Paraaortic lymph node (tissue), 1 donor: ENCODE data around the genes MXRA8, TMEM88B and MMP23B.

DNA sequence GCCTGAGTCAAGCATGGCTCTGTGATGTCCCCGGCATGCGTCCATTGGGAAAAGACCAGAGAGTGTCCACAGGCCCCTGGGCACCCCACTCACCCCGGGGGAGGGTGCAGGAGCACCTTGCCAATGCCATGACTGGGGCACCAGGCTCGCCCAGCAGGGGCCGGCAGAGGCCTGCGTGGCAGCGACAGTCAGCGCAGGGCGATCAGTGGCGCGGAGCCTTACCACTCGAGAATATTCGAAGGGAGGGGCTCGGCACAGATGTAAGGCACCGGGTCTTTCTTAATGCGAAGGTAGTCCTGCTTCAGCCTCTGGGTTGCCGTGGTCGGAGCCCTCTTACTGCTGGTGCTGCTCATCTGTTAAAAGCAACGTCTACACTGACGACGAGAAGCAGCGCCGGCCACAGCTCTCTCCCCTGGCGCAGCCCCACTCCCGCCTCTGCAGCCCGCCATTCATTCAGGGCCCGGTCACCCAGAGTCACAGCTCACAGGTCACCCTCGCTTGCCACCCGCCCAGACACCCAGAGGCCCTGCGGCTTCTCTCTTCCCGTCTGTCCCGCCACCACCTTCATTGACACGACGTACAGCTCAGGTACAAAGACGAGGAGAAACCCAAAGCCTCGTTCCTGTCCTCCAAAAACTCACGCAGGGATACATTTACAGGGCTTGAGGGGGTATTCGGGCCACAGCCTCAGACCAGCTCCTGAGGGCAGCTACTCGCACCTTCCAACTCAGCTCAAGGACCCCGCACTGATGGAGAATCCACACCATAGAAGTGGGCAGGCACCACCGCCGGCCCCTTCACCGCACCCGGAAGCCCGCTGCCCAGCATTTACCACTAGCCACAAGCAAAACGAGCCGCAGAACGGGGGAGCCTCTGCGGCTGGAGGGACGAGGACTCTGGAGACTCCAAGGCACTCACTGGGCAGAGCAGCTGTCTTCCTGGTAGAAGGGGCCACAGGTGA lies 5.7 kb downstream of the UBE2J2 start:
- PRO-cap, result no peak

GRCh38 chr1:1270808-1271589 lies 2.7 kb downstream of the UBE2J2 start:
- PRO-cap, result no peak

GRCh38 chr1:1333433-1333582 lies 2.2 kb downstream of the TAS1R3 start:
- PRO-cap, result no peak

DNA sequence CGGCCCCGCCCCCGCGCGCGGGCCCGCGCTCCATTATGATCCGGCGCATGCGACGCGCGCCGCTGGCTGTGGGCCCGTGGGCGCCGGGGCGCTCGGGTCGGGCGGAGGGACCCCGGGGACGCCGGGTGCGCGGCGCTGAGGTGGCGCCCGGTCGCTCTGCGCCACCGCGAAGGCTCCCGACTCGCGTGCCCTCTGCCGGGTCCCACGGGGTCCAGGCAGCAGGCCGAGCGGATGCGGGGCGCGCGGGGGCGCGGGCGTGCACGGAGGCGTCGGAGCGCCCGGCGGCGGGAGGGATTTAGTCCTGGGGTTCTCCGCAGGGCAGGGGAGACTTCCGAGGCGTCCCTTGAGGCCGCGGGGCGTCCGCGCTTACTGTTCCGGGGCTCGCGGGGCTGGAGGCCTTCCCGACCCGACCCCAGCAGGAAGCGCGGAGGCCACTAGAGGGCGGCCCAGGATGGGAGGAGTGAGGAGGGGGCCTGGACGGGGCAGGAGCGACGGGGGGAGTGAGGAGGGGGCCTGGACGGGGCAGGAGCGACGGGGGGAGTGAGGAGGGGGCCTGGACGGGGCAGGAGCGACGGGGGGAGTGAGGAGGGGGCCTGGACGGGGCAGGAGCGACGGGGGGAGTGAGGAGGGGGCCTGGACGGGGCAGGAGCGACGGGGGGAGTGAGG lies 437 bp upstream of the DVL1 start:
- PRO-cap, result bidirectional peak, plus-strand start at position 69 of the sequence, minus-strand start outside the sequence

- PRO-cap, result unidirectional peak, minus-strand start at chr1:1358236; unidirectional peak, minus-strand start at chr1:1358528
Measured at GRCh38 chr1:1357699-1358942, at the start of gene MXRA8. Gene MXRA8, minus strand, starts transcription at chr1:1358555.

DNA sequence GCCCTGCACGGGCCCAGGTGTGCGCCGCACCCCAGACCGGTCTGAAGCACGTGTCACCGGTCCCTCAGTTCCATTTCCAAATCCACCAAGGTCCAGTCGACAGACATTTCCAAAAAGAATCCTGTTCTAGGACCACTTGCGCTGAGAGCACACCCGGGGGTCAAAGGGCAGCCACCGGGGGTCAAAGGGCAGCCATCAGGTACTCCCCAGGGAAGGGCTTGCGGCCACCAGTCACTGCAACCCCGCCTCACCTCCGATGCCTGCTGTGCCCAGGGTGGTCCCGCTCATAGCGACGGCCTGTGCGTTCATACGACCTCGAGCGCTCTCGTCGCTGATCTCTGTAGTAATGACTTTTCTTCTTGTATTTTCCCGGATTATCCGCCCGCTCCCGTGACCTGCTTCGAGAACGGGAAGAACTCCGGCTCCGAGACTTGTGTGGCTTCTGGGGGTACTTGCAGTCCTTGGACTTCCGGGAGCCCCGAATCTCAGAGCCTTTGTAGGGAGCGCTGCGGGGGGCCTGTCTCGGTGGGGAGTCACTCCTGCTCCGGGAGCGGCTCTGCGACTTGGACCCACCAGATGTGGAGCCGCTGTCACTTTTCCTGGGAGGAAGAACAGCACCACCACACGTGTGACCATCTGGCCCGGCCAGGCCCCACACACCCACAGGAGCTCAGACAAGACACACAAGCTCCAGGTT lies 12.0 kb downstream of the CCNL2 start:
- PRO-cap, result no peak

GRCh38 chr1:1425599-1426516 lies at the start of gene TMEM88B:
Gene TMEM88B, plus strand, starts transcription at chr1:1425871.
- PRO-cap, result no peak

GRCh38 chr1:1544806-1545167 lies 4.4 kb upstream of the TMEM240 start:
- PRO-cap, result no peak

GRCh38 chr1:1562949-1563368 lies 11.7 kb downstream of the SSU72 start:
- PRO-cap, result no peak

DNA sequence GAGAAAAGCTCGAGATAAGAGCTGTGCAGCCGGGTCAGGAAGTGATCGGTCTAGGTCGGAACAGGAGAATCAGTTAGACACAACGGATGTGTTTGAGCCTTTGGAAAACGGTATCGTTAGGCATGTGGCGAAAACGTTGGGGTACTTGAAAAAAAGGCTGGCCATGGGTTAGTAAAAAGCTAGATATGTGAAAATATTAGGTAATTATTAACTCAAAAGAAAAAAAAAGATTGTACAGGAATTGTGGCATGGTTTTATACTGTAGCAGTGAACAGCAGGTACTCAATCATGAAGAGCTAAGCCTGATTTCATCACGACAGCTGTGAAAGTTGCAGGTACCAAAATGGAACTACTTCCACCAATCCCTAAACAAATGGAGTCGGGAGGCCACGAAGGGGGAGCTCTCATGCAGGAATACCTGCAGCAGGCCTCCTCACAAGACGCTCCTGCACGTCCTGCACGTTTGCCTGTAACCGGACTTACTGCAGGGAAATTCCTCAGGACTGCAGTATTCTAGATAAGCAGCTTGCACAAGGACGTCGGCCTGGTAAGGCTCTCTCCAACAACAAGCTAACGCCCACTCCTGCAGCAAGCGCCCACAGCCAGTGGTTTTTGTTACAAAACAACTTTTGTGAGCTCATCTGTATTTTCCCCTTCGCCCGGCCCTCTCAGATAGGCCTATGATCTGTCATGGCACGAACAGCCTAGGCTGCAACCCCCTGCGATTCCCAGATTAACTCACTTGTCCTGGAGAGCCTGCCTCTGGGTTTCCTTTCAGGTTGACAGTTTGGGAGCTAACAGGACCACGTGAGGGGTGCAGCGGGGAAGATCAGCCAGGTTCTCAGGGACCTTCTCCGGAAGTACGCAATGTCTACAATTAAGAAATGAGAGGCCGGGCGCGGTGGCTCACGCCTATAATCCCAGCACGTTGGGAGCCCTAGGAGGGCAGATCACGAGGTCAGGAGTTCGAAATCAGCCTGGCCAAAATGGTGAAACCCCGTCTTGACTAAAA lies 1.1 kb upstream of the MIB2 start:
- PRO-cap, result no peak

DNA sequence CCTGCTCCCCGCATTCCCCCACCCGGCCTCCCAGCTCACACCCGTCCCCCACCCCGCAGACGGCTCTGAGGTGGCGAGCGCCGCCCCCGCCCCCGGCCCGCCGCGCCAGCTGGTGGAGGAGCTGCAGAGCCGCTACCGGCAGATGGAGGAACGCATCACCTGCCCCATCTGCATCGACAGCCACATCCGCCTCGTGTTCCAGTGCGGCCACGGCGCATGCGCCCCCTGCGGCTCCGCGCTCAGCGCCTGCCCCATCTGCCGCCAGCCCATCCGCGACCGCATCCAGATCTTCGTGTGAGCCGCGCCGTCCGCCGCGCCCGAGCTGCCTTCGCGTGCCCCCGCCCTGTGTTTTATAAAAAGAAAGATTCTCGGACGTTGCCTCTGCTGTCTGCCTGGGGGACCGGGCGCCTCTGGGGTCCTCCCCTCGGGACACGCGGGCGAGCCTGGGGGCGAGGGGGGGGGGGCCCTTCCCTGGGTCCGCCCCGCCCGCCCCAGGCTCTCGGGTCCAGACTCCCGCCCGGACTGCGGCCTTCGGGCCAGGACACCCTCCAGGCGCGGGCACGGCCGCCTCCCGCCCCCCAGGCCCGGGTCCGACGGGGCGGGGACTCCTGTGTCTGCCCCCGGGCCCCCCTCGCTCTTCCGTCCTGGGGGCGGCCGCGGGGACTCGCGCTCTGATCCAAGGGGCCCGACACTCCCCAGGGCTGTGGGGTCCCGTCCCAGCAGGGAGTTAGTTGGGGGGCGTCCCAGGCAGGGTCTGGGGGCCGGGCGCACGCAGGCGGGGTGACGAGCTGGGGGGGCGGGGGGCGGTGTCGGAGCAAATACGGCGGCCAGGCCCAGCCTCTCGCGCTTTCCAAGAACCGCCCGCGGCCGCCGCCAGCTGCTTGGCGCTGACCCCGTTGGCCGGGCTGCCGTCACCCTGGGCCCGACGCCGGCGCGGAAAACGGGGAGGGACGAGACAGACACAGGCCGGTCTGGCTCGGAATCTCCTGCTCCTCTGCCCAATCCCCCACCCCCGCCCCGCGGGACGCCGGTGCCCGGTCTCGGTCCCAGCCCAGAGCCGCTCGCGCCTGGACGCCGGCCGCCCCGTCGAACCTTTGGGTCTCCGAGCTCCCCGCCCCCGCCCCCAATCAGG lies 1.4 kb upstream of the MMP23B start:
- PRO-cap, result bidirectional peak, plus-strand start at position 285 of the sequence, minus-strand start at position 107 of the sequence; bidirectional peak, plus-strand start at position 938 of the sequence, minus-strand start at position 851 of the sequence

DNA sequence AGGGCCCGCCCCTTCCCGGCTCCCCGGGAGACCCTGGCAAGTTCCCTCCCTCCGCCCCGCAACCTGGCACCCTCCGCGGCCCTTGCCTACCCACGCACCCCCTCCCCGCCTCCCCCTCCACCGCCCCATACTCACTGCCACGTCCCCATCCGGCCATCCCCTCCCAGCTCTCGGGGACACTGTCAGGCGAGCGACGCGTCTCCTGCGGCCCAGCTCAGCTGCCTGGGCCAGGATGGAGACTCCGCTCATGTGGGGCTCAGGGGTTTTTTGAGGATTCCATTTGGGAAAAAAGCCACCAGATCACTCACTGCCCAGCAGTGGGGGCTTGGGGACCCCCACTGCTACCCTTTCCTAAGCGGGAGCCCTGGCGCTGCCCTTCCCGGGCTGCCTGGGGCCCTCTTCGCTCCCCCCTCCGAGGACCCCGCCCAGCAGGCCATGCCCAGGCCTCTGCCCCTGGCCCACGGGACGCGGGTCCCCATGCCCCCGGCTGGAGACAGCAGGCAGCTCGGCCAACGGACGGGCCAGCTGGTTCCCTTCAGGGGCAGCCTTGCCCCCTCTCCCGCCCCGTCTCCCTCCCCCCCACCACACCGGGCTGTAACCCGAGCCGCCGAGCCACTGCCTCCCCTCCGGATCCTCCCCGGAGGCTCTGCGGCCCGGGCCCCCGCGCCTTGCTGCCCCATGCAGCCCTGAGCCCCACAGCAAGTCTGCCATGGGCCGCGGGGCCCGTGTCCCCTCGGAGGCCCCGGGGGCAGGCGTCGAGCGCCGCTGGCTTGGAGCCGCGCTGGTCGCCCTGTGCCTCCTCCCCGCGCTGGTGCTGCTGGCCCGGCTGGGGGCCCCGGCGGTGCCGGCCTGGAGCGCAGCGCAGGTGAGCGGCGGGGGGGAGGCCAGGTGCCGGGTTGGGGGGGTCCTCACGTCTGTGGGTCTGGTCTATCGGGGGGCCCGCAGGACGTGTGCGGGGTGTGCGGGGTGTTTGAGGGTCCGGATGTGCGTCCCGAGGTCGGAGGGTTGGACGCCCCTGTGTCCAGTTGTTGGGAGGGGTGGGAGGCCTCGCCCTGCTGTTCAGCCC lies at the start of gene MMP23B:
TSS of gene MMP23B (plus strand) at position 664 of the 1,066 bp plus-strand sequence.
- PRO-cap, result bidirectional peak, plus-strand start at position 176 of the sequence, minus-strand start outside the sequence

GRCh38 chr1:1683282-1684520 lies 8.9 kb downstream of the SLC35E2B start:
- PRO-cap, result no peak

- PRO-cap, result no peak
Measured at GRCh38 chr1:1715454-1715802, 8.7 kb downstream of the CDK11A start.

GRCh38 chr1:1753456-1754480 lies 24.5 kb downstream of the NADK start:
- PRO-cap, result no peak

DNA sequence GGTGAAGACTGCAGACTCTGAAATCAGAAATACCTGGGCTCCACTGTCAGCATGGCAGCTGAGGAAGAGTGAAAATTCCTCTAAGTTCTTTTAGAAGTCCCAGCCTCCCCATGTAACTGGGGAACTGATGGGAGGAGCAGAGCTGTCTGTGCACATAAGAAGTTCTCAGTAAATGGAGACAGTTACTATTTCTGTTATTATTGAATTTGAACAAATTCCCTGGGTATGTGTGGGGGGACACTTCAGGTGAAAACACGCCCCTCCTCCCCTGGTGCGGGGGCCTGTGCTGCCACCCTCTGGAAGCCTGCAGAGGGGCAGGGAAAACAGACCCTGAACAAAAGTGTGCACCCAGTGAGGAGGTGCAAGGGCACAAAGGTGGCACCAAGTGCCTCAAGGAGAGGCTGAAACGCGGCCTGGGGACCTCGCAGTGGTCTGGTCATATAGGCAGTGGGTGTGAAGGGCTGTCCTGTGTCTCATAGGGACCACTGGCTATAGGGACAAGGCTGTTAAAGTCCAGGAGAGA lies 18.2 kb upstream of the NADK start:
- PRO-cap, result no peak

- PRO-cap, result no peak
Measured at GRCh38 chr1:1835882-1836654, 54.8 kb downstream of the GNB1 start.

- PRO-cap, result no peak
Measured at GRCh38 chr1:1852662-1853879, 37.8 kb downstream of the GNB1 start.

GRCh38 chr1:1857301-1857897 lies 33.5 kb downstream of the GNB1 start:
- PRO-cap, result no peak

- PRO-cap, result no peak
Measured at GRCh38 chr1:1858998-1859641, 31.8 kb downstream of the GNB1 start.